GM06990 (cell line): ENCODE results near the genes CA9, GBA2 and TMEM8B.

DNA sequence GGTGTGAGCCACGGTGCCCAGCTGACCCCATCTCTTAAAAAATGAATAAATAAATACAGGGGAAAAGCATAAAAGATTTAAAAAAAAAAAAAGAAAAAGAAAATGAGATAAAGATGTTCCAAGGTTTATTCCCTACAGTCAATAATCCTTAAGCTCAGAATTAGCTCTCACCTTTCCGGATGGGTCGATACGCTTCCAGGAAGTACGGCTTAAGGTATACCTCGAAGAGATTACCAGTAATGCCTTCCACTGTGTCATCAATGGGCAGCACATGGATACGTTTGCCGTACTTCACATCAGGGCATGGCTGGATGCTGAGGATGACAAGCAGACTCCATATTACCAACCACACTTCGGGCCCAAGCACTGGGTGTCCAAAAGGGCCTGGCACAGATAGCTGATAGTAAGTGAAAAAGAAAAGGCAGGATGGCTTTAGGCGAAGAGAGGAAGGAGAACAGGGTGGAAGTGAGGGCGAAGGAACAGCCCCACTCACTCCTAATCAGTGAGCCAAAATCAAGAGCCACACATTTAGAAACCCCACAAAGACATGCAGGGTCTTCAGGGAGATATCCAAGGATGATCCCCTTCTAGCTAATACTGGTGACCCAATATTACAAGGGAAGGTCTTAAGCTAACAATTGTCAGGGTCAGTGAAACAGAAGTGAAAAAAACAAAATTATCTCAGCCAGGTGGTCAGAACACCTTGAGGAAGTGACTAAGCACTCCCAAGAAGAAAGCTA, 5.8 kb downstream of the VCP start:
- RRBS, result no CpG with 5 or more reads among the region's 11 CpGs

GRCh38 chr9:35071160-35071611, 1.2 kb downstream of the VCP start:
- RRBS, result no CpG with 5 or more reads among the region's 9 CpGs

DNA sequence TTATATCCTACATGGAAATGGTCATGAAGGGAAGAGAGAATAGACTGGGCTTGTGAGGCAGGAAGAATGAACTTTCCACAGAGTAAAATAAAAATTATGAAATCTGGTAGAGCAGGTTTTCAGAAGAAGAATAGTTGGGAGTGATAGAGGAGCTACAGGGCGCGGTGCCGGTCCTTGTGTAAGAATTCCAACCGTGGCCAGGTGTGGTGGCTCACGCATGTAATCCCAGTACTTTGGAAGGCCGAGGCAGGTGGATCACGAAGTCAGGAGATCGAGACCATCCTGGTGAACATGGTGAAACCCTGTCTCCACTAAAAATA, 8.9 kb upstream of the UNC13B start:
- RRBS, result no CpG with 5 or more reads among the region's 8 CpGs

GRCh38 chr9:35263785-35264177, 102.0 kb downstream of the UNC13B start:
- RRBS, result no CpG with 5 or more reads among the region's 1 CpG

GRCh38 chr9:35392992-35393630, 96.8 kb upstream of the RUSC2 start:
- RRBS, result no CpG with 5 or more reads among the region's 4 CpGs

DNA sequence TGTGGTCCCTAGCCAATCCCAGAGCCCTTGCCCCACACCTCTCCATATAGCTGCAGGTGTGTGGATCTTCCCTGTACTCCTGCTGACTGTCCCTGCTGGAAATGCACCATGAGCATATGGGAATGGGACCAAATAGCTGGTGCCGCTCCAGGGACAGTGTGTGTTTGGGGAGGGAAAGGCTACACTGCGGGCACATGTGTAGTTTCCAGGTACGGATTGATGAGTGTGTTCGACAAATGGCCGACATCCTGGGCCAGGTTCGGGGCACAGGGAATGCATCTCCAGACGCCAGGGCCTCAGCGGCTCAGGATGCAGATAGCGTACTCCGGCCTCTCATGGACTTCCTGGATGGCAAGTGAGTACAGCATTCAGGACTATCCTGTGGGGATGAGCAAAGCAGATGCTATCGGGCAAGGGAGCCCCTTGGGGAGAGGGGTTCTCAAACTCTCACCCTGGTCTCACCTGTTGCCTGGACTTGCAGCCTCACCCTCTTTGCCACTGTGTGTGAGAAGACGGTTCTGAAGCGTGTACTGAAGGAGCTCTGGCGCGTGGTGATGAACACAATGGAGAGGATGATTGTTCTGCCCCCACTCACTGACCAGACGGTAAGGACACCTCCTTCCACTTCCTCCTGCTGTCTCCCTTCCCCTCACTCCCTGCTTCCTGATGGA, 91.1 kb upstream of the RUSC2 start:
- RRBS, result no CpG with 5 or more reads among the region's 16 CpGs

DNA sequence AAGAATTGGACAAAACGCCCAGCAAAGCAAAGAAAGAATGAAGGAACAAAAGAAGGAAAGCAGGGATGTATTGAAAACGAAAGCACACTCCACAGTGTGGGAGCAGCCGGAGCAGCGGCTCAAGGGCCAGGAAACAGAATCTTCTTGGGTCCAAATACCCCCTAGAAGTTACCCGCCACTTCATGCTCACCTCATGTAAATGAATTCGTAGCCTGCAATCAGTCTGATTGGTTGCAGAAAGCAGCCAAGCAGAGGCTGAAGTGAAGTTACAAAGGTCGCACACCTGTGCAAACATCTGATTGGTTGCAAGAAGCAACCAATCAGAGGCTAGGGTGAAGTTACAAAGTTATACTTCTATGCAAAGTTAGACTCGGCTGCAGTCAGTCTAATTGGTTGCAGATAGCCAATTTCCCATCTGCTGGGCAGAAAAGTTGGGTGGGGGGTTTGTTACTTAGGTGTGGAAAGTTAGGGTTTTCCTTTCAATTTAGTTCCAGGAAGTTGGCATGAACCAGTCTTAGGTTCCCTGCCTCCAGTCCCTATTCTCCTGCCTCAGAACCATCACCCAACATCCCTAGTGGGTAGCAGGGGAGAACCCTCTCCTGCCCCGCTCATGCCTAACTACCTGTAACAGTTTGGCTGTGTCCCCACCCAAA, 1.3 kb upstream of the RUSC2 start:
- RRBS, result no CpG with 5 or more reads among the region's 9 CpGs

GRCh38 chr9:35603485-35603916, 1.6 kb upstream of the TESK1 start:
- RRBS, result no CpG with 5 or more reads among the region's 16 CpGs

DNA sequence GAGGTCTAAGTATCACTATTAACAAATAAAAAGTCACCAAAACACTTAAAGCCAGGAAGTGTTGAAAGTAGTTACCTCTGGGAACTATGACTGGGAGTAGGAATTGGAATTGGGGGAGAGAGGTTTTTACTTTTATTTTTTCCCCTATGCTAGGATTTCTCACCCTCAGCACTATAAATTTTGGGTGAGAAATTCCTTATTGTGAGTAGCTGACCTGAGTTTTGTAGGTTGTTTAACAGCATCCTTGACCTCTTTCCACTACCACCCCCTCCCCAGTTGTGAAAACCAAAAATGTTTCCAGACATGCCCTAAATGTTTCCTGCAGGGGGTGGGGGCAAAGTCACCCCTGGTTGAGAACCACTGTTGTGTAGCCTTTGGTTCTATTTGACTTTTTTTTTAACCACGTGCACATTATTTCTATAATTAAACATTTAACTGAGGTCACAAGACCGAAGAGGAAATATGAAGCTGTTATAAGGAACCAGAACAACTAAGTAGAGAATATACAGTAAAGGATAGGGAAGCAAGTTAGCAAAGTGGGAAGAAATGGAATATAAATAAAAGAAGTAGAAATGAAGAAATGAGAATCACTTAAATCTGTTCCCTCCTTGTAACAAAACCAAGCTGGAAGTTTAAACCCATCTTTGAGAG, 14.7 kb downstream of the SIT1 start:
- RRBS, result no CpG with 5 or more reads among the region's 2 CpGs

DNA sequence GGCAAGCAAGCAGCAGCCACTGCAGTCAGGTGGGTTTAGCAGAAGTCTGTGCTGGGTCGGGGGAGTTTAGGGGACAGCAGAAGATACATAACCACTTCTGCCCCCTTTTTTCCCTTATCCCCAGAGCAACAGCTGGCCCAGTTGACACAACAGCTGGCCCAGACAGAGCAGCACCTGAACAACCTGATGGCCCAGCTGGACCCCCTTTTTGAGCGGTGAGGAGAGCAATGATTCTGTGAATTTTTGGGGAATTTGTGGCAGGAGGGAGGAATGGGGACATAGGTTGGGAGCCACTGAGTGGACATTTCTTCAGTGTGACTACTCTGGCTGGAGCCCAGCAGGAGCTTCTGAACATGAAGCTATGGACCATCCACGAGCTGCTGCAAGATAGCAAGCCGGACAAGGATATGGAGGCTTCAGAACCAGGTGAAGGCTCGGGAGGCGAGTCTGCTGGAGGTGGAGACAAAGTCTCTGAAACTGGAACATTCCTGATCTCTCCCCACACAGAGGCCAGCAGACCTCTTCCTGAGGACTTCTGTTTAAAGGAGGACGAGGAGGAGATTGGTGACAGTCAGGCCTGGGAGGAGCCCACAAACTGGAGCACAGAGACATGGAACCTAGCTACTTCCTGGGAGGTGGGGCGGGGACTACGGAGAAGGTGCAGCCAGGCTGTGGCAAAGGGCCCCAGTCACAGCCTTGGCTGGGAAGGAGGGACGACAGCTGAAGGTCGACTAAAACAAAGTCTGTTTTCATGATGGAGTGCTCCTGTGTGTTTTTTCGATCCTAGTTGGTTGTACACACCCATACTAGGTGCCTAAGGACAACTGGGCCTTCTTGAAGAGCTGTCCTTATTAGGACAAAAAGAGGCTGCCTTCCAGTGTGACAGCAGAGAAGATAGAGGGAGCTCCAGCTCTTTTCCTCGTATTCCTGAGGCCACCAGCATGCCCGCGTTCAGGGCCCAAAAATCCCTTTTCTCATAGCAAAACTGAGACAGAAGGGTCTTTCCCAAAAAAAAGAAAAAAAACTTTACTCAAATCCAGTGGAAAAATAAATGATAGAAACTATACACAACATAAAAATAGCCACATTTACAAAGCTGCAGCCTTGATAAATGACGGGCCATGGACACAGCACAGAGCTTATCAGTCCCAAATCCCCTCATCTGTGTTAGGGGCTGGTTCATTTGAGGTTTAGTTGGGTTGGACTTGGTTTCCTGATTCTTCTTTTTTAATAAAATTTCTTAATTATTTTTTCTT, 2.8 kb downstream of the CCDC107 start:
- RRBS, result no CpG with 5 or more reads among the region's 16 CpGs

DNA sequence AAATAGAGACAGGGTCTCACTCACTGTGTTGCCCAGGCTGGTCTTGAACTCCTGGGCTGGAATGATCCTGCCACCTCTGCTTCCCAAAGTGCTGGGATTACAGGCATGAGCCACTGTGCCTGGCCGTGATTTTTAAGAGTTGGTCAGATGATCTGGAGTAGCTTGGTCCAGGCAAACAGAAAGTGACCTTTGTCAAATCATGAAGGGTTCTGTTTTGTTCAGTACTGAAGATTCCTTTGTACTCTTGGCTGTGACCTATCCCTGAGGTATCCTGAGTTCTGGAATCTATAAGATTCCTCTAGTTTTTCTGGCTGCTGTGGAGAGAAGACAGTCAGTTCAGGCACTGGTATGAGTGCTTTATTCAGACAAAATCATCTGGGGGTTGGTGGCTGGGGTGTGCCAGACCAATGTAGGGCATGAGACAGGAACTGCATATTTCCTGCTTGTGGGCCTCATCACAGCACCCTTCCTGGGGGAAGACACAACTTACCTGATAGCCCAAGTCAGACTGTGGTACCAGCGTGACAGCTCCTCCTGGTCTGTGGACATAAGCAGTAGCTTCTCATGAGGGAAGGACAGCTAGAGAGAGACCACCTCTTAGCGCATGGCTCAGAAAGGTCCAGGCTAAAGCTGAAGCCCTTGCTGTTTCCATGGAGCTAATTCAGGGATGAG, 3.2 kb downstream of the ARHGEF39 start:
- RRBS, result no CpG with 5 or more reads among the region's 3 CpGs

DNA sequence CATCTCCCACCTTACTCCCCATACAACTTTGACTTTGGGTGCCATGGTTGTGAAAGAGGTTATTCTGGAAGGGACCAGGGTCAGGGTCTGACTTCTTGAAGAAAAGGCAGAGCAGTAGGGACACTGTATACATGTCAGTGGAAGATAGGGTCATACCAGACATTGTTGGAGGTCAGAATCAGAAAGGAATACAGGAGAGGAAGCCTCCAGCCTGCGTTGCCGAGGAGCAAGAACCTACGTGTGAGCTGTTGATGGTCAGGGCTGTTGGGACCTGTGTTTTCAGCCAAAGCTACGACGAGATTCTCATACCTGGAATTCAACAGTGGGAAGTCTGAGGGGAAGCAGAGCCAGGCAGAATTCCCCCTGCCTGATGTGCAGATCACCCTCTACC, 1.9 kb downstream of the ARHGEF39 start:
- RRBS, result no CpG with 5 or more reads among the region's 5 CpGs

DNA sequence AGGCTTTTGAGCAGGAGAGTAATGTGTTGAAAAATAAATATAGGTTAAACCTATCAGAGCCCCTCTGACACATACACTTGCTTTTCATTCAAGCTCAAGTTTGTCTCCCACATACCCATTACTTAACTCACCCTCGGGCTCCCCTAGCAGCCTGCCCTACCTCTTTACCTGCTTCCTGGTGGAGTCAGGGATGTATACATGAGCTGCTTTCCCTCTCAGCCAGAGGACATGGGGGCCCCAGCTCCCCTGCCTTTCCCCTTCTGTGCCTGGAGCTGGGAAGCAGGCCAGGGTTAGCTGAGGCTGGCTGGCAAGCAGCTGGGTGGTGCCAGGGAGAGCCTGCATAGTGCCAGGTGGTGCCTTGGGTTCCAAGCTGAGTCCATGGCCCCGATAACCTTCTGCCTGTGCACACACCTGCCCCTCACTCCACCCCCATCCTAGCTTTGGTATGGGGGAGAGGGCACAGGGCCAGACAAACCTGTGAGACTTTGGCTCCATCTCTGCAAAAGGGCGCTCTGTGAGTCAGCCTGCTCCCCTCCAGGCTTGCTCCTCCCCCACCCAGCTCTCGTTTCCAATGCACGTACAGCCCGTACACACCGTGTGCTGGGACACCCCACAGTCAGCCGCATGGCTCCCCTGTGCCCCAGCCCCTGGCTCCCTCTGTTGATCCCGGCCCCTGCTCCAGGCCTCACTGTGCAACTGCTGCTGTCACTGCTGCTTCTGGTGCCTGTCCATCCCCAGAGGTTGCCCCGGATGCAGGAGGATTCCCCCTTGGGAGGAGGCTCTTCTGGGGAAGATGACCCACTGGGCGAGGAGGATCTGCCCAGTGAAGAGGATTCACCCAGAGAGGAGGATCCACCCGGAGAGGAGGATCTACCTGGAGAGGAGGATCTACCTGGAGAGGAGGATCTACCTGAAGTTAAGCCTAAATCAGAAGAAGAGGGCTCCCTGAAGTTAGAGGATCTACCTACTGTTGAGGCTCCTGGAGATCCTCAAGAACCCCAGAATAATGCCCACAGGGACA, at the start of gene CA9:
Gene CA9, plus strand, starts transcription at position 593 of the 1,021 bp plus-strand sequence.
- RRBS, result 31% methylated on average over 3 of the region's 12 CpGs

DNA sequence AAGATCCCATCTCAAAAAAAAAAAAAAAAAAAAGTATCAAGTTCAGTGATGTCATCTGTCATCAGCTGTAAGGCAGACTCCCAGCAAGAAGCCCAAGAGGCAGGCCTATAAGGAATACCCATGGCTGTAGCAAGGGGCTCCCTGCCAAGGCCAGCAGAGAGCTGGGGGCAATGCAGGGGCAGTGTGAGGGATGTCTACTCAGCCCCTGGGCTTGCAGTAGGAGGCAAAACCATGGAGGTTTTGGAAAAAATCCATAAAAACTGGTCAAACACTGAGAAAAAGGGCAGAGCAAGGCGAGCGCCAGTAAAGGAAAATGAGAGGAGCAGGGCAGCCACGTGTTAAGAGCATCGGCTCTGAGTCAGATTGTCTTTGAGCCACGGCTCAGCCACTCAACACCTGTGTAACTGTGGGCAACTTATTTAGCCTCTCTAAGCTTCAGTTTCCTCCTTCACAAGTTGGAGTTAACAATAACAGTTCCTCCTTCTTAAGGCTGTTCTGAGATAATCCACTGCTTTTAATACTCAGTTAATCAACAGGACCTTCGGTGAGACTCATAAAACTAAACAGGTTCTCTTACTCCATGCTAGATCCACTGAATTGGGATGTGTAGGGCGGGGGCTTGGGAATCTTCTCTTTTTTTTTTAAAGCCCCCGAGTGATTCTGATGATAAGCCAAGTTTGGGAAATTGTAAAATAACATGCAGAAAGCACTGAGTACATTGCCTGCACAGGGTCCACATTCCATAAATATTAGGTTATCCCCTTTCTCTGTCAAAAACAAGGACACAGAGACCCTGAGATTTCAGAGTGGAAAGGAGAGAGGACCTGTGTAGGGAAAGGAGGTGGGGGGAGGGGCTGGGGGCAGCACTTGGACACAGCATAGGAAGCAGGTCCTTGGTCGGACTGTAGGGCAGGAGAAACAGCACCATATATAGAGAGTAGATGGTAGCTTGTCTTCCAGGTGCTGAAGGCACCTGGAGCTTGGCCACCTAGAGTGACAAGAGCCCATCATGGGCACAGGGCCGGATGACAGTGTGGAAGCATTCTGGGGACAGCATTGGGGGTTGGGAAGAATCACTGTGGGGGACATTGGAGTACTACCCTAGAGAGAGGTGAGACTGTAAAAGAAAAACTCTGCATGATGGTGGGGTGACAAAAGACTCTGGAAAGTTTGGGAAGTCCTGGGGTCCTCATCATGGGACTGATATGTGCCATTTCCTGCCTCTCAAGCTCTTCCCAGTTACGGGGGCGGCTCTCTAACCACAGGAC, 2.7 kb downstream of the TPM2 start:
- RRBS, result no CpG with 5 or more reads among the region's 12 CpGs

- RRBS, result no CpG with 5 or more reads among the region's 2 CpGs
Measured at GRCh38 chr9:35687892-35688682, 1.6 kb downstream of the TPM2 start.

DNA sequence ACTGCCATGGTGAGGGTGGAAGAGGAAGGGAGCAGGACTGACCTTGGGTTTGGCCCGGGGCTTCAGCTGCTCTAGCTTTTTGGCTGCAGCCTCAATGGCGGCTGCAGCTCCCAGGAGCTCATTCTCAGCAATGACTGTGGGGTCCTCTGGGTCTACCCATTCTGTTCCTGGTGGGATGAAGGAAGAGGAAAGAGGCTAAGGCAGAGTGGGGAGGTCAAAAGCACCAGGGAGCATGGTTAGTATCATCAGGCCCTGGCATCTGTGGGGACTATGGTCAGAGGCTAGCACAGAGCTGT, 9.2 kb upstream of the TPM2 start:
- RRBS, result no CpG with 5 or more reads among the region's 2 CpGs

- RRBS, result no CpG with 5 or more reads among the region's 15 CpGs
Measured at GRCh38 chr9:35699894-35700588, 10.3 kb upstream of the TPM2 start.

- RRBS, result 3% methylated on average over 22 of the region's 88 CpGs
Measured at GRCh38 chr9:35748509-35749483, at the start of gene GBA2. GBA2 (minus strand) TSS chr9:35749228.

DNA sequence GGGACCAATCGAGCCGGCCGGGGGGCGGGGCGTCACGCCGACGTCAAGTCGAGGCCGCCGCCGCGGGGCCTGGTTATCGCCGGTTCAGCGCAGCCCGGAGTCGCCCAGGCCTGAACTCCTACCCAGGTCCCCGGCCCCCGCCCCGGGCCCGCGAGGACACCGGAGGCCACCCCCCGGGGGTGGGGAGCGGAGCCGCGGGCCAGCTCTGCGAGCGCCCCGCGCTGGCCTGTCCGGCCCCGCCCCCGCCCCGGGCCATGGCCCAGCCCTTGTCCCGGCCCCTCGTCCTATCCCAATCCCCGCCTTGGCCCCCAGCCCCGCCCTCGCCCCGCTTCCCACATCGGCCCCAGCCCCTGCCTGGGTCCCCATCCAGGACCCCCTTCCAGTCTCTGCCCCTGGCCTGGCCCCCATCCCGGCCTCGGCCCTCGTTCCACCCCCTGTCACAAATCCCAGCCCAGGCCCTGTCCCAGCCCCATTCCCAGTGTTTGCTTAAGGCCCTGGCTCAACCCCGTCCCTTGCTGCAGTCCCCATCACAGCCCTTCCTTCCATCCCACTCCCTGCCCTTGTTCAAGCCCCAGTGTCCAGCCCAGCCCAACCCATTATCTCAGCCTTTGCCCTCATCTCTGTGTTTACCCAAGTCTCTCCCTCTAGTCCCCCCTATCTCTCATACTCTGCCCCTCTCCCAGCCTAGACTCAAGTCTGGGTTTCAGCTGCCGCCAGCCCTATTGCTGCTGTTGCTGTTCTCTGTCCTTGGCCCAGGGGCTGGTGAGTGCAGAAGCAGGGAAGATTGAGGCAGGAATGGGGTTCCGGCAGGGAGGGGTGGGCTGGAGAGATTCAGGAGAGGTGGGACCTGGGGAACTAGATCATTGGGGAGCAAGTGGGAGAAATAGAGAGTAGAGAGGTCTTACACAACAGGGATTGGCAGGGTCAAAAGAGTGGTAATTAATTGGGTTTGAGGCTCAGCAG, at the start of gene TMEM8B:
Gene TMEM8B, plus strand, starts transcription at position 35 of the 963 bp plus-strand sequence.
- RRBS, result 4% methylated on average over 24 of the region's 49 CpGs

- RRBS, result no CpG with 5 or more reads among the region's 44 CpGs
Measured at GRCh38 chr9:35846165-35846833, 17.3 kb downstream of the TMEM8B start.